HT1080 (cell line): ENCODE measurements around a stretch of chr19.

DNA sequence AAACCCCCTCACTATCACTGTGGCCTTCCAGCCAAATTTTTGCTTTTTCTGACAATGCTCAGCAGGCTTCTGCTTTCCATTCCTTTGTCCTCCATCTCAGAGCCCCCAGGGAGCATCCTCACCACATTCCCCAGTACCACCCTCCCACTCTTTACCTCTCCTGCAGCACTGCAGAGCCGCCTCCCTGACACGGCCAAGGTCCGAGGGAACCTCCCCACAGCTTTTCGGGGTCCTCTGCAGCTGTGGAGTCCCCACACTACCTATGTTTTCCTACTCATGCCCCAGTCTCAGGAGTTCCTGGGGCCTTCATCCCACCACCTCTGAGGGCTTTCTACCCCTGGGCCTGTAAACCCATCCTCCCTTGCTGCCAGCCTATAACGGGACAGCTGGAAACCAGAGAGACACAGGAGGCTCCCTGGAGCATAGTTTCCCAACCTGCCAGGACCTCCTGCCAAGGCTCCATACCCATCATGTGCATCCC, 3.9 kb upstream of the SLC27A5 start:
RAMPAGE:
- cytosol, long total RNA: no peak
- long total RNA: no peak
- nucleus, long total RNA: no peak

RAMPAGE:
- cytosol, long total RNA: no peak
- long total RNA: no peak
- nucleus, long total RNA: no peak
Observed at GRCh38 chr19:58547287-58548243, 3.7 kb downstream of the TRIM28 start.